ENCODE measurements around the genes CDH8, BEAN1 and RRAD.

DNA sequence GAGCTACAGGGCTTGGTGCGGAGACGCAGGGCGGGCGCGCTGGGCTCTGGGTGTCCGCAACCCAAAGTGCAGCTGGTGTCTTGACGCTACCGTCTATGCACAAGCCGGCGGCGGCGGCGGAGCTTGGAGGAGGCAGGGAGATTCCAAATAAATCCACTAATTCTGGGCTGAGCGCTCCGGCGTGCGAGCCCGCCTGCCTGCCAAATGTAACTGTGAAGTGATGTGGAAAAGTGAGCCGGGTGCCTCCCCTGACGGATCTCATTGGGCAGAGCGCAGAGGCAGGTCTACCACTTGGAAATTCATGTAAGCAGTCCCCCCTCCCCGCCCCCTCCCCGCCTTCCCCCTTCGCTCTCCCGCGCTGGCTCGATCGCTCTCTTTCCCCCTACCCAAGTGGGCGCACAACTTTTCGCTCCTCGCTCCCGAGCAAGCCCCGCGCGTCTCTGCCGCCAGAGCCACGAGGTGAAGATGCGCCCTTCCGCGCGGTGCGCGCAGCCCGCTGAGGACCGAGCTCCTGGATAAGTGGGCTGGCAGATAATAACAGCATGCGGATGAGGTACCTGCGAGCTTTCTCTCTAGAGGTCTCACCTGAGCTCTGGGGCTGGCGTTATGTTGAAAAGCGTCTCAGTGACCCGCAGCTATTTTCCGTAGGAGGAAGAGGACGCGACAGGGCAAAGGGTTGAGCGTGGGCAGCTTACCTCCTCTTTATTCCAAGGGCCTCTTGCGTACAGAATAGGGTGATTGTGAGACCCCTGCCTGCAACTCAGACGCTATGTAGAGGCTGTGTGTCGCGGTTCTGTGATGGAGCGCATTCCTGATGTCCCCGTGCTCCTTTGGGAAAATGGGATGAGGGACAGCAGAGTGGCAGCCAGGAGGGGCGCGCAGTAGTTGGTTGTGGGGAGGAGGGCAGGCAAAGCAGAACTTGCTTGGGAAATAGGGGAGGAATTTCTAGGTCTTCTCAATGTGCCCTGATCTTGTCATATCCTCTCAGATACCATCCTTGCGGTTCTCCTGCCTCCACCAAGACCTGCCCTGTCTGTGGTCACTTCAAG lies at the start of gene CDH8:
Gene CDH8 (minus strand): TSS at position 214 of the 1,049 bp plus-strand sequence.
- PRO-cap, result no peak

- PRO-cap, result unidirectional peak, minus-strand start at chr16:63618046
Observed at GRCh38 chr16:63617110-63618522, 1504.2 kb downstream of the CDH11 start.

GRCh38 chr16:63974029-63974376 lies 1147.9 kb downstream of the CDH11 start:
- PRO-cap, result no peak

DNA sequence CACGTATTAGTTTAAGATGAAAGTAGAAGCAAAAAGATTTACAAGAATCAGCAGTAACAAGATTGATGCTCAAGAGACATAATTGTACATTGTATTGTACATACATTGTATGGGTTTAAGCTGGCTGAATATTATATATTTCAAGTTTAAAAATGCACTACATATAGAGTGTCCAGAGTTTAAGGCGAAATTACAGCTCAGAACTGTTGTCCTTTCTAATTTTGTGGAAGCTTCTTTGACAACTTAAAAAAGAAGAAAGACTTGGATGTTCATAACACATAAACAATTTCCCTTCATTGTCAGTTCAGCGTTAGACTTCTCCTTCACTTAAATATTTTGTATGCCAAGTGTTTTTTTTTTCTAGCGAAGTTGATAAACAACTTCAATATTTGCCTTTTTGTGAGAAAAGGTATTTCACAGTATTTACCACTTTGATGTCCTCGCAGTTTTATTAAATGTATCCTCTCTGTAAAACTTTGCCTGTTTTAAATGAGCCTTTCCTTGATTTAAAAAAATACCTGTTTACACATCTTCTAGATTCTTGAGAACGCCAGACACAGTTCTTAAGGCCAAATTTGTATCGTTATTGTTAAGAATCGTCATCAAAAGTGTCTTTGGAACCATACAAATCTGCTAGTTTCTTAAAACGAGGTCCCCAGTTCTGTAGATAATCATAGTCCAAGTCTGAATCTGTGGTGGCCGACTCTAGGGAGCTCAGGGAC lies 174.7 kb downstream of the CDH11 start:
- PRO-cap, result no peak

- PRO-cap, result no peak
Observed at GRCh38 chr16:65118252-65118470, 3.7 kb downstream of the CDH11 start.

- PRO-cap, result no peak
Observed at GRCh38 chr16:65755184-65755646, 611.3 kb upstream of the CDH5 start.

GRCh38 chr16:66426662-66427561 lies at the start of gene BEAN1:
Gene BEAN1, plus strand, starts transcription at chr16:66427295.
- PRO-cap, result no peak

DNA sequence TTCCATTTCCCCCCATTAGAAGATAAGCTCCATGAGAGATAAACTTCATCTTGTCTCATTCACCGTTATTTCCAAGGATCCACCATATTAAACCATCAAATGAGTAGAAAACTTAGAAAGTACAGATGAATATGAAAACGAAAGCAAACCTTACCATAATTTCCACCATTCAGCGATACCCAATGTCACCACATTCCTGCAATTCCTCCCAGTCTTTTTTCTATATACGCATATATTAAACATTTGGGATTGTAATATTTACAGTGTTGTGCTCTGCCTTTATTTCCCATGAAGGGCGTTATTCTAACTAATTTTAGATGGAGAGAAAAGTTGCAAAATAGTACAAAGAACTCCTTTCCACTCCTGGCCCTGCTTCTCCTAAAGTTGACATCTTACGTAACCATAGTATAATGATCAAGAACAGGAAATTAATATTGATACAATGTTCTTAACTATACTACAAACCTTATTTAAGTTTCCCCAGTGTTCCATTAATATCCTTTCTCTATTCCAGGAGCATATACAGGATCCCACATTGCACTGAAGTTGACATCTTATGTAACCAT lies 46.4 kb downstream of the TK2 start:
- PRO-cap, result no peak

DNA sequence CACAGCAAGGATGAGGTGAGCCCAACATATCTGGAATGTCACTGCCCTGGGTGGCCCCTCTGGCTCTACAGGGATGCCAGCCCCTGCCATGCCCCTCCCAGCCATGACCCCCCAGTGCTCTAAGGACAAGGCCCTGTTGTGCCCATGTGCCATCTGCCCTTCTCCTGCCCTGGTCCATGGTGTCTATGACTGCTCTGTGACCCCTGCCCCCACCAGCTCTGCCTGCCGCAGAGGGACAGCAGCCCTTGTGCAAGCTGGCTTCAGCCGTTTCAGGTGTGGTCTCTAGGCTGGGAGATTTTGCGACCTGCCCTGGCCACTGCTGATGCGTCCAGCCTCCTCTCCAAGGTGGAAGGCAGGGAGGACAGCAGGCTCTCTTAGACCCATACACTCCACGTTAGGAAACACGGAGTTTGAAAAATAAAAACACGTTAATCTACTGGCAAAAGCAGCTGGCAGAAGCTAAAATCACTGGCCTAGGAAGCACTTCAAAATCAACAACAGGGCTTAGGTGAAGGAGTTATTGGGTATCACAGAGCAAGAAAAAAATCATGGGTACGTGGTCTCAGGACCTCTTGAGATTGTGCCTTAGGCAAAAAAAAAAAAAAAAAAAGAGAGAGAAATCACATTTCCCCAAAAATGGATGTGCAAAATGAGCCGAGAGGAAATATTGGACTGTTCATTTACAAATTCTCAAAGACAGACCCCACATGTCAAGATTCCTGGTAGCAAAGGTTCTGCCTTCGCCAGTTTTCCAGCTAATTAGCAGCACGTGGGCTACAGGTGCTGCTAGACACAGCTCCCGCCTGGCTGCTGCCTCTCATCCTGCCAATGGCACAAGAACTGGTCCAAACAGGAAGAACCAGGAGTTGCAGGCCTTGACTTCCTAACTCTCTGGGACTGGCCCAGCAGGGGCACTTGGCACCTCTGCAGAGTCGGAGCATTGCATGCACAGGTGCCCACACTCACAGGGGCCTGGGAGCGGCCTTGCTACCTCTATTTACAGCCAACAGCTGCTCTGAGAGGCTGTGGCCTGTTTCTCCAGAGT lies 40.0 kb downstream of the TK2 start:
- PRO-cap, result no peak

- PRO-cap, result no peak
Observed at GRCh38 chr16:66511668-66512419, 38.1 kb downstream of the TK2 start.

DNA sequence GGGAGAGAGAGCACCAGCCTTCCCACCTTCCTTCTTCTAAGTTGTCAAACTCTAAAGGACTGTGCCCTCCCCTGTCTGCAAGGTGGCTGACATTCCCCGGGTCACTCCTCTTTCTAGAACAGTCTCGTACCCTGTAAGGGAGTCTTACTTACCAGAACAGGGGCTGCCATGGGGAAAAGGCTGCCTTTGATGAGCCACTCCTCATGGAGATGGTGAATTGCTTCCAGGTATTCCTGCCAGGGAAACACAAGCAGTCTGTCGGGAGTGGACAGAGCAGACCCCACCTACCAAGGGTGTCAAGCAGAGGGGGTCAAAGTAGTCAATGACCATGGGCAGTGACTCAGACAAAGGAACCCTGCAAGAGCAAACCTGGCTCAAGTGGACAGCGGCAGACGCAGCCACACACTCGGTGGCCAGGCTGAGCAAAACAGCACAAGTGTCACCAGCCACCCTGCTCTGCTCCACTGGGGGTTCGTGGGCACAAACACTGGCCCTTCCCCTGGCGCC lies 36.3 kb downstream of the TK2 start:
- PRO-cap, result no peak

- PRO-cap, result bidirectional peak, plus-strand start at chr16:66553402, minus-strand start at chr16:66553370
Observed at GRCh38 chr16:66553170-66553732, 875 bp downstream of the CKLF start.

DNA sequence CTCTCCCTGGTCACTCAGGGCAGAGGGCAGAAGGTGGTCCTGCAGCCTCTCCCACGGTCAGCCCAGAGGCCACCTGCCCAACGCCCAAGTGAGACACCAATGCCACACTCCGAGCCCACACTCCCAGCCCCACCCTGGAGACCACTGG lies 1.2 kb downstream of the CMTM3 start:
- PRO-cap, result no peak

DNA sequence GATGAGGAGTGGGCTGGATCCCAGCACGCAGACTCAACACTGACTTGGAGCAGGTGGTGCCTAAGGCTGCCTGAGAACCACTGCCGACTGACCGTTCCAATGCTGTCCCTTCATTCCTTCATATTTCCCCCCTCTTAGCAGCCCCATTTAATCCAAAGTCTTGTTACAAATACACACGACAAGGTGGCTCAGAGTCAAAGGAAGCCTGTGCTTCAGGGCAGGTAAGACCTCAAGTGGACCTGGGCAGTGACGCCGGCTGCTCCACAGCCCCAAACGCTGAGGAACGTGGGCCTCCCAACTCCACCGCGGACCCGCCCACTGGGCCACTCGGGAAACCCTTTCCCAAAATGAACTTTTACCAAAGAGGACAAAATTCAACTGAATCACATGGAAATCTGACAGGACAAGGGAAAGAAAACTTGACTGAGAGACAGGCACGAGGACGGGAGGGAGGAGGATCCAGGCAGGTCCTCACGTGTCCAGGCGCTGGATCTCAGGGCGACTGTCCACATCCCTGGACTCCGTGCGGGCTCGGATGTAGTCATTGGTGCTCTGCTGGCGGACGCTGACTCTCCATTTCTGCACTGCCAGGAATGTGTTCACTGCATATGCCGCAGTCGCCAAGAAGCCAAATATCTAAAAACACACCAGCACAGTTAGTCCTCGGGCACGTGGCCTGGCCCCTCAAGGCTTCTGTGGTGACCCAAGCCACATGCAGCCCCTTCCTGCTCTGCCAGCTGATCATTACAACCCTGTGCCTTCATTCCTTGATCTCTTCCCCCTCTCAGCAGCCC lies 17.3 kb downstream of the CMTM3 start:
- PRO-cap, result no peak

- PRO-cap, result no peak
Observed at GRCh38 chr16:66922971-66924115, 2.0 kb downstream of the RRAD start.

DNA sequence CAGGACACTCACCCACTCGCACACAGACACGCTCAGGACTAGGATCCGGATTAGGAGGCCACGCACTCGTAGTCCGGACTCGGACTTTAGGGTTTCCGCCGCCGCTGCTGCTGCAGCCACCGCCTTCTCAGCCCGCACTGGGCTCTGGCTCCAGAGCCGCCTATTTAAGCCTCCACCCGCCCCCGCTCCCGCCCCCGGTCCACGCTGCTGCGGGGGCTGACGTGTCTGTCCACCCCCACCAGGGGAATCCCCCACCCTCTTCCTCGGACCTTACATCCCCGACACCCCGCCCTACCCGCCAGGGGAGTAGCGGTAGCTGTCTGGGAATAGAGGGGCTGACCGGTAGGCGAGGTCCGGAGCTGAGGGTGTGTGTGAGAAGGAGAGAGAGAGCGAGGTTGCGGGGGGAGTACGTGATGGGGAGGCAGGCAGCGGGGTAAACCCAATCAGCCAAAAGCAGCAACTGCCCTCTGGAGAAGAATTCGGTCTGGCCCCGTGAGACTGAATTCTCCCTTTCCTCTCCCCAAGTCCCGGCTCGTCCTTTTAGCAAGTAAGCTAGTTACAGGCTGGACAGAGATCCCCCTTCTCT lies at the start of gene RRAD:
Gene RRAD (minus strand): TSS at position 139 of the 586 bp plus-strand sequence.
- PRO-cap, result unidirectional peak, minus-strand start at position 139 of the sequence

- PRO-cap, result unidirectional peak, plus-strand start at chr16:66948237; bidirectional peak, plus-strand start at chr16:66948573, minus-strand start at chr16:66948567
Observed at GRCh38 chr16:66948045-66949394, 12.5 kb upstream of the CES3 start.

DNA sequence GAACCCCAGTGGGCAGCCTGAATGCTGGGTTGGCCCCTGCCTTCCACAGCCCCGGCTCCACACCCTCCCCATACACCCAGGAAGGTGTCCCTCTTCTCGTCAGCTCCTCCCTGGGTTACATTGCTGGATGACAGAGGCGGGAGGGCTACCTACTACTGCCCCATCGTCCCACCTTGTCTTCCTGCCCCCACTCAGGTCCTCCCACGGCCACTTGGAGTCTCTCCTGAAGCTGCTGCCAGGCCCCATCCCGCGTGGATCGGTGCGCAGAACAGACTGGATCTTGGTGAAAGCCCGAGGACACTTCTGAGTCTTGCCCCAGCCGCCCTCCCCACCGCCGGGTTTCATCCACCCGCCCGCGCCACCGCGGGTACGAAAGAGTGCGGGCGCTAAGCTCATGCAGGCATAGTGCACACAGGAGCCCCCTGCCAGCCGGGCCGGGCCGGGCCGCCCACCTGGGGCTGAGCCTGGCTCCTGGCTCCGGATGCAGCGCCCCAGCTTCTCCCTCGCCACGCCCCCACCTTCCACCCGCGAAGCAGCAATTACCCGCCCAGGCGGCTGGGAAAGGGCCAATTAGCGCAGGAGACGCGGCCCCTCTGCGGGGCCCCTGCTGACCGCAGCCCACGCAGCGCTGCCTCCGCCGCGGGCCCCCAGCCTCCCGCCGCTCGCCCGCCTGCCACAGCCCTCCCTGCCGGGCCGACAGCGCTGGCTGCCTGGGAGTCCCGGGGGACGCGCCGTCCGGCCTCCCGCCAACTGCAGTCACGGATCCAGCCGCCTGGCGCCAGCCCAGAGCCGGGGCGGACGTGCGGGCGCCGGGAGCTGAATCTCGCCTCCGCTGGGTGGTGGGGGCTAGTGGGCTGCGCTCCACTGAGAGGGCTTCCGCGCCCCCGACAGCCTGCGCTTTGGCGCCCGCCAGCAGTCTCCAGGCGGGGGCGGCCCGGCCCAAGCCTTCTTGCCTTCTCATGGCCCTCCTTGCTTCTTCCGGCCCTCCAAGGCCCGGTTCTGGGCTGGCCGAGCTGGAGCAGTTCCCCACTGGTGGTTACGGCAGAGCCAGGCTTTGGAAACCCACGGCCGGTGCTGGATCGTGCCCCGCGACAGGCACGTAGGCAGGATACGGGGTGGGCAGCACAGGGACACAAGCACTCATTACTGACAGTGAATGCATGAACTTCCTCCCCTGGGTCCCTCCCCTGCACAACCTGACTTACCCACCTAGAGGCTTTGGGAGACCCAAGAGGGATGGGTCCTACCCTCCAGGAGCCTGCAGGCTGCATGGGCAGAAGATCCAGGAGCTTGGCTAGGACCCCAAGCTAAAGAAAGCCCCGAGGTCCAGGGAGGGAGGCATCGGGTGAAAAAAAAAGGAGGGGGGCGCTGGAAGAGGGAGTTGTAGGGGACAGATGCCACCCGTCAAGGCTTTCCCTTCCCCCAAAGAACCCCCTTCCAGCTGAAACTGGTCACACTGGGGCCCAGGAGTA lies 15.0 kb upstream of the CBFB start:
- PRO-cap, result no peak

DNA sequence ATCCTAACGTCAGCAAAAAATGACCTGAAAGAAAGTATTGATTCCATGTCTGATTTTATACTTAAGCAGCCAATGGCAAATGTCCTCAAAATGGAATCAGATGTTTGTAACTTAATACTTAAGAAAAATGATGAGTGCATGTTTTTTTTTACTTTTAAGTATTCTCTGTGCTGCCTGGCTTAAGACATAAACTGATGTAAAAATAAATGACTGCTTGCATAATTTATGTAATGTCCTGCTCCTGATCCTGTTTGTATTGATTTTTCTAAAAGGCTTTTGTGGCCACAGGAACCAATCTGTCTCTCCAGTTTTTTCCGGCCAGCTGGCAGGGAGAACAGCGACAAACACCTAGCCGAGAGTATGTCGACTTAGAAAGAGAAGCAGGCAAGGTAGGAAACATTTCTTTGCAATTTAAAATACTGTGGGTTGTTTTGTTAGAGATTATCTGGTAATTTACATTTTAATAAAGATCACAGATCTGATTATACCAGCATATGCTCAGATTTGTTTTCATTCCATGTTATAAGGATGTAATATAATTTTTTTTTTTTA lies 7.5 kb downstream of the CBFB start:
- PRO-cap, result no peak

- PRO-cap, result bidirectional peak, plus-strand start at chr16:67159247, minus-strand start at chr16:67159116
Observed at GRCh38 chr16:67158945-67159693, 590 bp downstream of the TRADD start.